Peyer's patch (tissue), 4 donors: ENCODE results near the genes MICOS10, HTR6 and PLA2G5.

GRCh38 chr1:19336207-19337240 lies 24.4 kb downstream of the SLC66A1 start:
- PRO-cap = no peak
- RAMPAGE, long total RNA, 4 experiments = no peak in any of the 4 experiments

DNA sequence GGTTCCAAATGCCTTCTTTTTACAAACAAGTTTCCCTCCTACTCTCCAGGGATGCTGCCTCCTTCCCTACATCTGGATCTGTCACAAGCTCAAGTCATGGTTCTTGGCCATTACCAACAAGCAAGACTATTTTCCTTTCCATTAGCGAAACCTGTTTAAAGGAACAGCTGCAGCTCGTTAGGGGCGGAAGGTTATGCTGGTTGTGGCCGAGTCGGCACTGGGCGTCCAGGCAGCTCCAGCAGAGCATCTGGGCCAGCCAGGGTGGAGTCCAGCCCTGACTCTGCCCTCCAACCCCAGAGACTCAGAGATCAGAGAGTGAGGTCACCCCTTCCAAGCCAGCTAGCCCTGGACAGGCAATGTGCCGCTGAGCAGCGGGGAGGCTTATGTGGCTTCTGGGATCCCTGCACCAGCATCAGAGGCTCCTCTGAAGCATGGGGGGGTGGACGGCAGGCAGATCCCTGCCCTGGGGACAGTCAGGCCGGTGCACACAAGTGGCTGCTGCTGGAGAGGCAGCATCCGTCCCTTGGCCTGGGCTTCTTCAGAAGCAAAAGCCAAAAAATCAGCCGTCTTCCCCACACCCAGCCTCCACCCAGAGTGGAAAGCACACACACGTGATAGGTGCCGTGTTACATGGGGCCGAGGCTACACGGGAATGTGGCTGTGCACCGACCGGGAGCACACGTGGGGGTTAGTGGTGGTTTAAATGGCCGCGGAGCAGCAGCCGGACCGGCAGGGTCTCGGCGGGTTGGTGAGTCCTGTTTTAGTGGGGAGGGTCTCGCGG lies 30.0 kb downstream of the SLC66A1 start:
- PRO-cap = no peak
- RAMPAGE, long total RNA, 4 experiments = no peak in any of the 4 experiments

GRCh38 chr1:19433083-19433972 lies 52.0 kb downstream of the CAPZB start:
- PRO-cap = no peak
- RAMPAGE, long total RNA, 4 experiments = no peak in any of the 4 experiments

DNA sequence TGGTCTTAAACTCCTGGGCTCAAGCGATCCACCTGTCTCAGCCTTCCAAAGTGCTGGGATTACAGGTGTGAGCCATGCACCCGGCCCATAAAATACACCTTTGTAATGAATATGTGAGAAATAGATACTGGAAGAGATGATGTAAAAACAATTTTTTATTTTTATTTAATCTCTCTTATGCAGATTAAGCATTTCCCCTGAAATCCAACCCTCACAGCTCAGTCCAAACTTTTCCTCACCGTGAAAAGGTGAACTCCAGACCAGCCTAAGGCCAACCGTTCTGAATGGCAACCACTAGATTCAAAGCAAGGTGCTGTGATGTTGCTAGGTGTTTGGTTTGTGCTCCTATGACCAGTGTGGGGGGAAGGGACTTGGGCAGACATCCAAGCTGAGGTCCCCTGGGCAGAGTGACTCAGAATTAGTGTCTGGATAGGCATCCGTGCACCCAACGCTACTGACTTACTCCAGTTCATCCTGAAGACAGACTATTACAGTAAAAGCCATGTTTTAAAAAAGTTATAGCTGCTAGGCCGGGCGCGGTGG lies 45.0 kb downstream of the CAPZB start:
- PRO-cap = no peak
- RAMPAGE, long total RNA, 4 experiments = no peak in any of the 4 experiments

DNA sequence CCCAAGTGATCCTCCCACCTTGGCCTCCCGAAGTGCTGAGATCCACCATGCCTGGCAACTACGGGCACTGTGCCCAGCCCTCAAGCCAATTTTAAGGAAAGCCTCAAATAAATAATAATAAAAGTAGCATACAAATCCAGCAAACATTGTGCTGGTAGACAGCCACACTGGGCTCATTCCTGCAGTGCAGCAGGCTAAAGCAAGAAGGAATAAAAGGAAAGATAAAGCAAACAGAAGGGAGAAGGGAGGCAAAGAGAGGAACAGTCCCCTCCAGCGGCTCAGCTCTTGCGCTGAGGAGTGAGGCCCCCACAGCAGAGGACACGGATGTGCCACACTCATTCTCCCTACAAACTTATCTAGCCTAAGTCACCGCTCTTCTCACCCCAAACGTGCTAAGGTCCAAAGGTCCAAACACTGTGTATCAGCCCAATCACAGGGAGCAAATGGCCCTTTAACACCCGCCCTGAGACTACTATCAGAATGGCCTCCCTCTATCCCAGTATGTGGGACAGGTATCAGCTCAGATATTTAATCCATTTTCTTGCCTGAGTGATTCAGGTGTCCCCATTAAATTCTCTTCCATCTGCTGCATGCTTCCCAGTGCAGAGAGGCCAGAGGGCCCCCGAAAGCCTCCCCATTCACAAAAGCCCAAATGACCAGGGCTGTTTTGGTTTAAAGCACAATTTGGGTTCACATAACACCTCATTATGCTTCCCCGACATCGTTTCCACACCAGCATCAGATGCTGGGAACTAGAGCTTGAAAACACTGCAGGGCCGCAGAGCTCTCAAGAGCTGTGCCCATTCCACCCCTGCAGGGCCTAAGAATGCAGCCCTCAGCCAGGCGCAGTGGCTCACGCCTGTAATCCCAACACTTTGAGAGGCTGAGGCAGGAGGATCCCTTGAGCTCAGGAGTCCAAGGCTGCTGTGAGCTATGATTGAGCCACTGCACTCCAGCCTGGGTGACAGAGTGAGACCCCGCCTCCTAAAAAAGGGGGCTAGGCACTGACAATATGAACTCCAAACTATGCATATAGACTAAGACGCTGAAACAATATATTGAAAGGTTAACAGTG lies 17.9 kb downstream of the CAPZB start:
- PRO-cap = no peak
- RAMPAGE, long total RNA, 4 experiments = start-site peak on the minus strand in 1 of 4 experiments, centred at position 891 of the sequence, 12 reads per replicate

- PRO-cap = no peak
- RAMPAGE, long total RNA, 4 experiments = start-site peak on the minus strand in 1 of 4 experiments, at chr1:19479898-19480248 at its widest, 66 reads per replicate
Measured at GRCh38 chr1:19479710-19480420, 5.5 kb downstream of the CAPZB start.

DNA sequence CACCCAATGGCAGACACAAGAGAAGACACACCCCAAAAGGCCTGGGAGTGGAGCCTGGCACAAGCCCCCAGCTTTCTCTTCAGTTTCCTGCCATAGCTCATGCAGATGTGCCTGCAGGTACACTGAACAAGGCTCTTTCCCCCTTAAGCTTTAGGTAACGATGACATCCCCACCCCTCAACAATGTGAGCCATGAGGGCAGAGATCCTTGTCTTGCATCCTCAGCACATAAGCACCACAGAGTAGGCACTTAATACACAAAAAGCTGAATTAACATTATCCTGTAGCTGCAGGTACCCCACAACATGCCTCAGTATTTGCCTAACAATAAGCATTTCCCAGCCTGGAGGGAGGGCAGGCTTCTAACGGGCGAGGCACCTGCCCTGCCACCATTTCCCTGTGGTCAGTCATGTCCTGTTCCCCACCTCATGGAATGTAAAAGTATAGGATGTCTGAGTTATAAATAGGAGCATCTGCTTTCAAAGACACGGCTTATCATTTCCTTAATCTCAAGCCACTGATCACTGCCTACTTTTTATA lies 3.6 kb downstream of the CAPZB start:
- PRO-cap = no peak
- RAMPAGE, long total RNA, 4 experiments = no peak in any of the 4 experiments

DNA sequence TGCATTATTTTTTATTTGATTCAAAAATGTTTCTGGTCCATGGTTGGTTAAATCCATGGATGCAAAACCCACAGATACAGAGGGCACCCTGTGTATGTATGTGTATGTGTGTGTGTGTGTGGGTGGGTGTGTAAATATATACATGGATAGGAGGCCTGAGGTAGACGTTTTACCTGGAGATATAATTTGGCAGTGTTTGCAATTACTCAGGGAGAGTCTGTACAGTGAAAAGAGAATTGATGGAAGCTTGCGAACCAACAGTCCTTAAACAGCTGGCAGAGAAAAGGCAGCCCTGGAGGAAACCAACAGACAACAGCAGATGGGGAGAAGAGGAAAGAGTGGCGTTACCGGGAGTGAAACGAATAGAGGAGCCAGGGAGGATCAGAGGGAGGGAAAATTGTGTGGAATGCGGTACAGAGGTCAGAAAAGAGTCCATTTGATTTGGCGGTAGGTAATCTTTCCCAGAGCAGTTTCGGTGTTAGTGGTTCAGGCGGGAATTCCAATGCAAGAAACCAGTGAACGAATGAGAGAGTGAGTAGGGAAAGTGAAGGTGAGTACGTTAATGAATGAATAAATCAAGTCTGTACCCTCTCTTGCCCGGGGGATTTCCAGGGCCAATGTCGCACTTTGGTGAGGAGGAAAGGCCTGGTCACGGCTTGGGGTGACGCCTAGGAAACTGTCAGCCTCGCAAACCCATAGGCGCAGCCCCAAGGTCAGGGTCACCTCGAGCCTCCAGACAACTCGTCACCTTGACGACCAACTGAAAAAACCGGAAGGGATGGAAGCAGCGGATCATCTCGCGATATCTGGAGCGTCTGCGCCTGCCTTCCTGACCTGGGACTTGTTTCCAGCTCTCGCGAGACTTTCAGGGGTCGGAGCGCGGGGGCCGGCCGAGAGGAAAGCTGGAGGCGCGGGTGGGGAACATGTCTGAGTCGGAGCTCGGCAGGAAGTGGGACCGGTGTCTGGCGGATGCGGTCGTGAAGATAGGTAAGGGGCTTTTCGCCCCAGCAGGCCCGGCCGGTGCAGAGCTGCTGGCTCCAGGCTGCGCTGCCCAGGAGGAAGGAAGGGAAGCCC lies at the start of gene MICOS10:
TSS of gene MICOS10 (plus strand) at position 857 of the 1,074 bp plus-strand sequence.
- PRO-cap = bidirectional peak, plus-strand start at position 469 of the sequence, minus-strand start at position 364 of the sequence; bidirectional peak, plus-strand start at position 868 of the sequence, minus-strand start at position 751 of the sequence
- RAMPAGE, long total RNA, 4 experiments = start-site peak on the plus strand in 4 of 4 experiments, centred at positions 886 to 901 of the sequence, 77 to 490 reads per replicate

GRCh38 chr1:19643926-19644057 lies 319 bp upstream of the NBL1 start:
- PRO-cap = no peak
- RAMPAGE, long total RNA, 4 experiments = no peak in any of the 4 experiments

DNA sequence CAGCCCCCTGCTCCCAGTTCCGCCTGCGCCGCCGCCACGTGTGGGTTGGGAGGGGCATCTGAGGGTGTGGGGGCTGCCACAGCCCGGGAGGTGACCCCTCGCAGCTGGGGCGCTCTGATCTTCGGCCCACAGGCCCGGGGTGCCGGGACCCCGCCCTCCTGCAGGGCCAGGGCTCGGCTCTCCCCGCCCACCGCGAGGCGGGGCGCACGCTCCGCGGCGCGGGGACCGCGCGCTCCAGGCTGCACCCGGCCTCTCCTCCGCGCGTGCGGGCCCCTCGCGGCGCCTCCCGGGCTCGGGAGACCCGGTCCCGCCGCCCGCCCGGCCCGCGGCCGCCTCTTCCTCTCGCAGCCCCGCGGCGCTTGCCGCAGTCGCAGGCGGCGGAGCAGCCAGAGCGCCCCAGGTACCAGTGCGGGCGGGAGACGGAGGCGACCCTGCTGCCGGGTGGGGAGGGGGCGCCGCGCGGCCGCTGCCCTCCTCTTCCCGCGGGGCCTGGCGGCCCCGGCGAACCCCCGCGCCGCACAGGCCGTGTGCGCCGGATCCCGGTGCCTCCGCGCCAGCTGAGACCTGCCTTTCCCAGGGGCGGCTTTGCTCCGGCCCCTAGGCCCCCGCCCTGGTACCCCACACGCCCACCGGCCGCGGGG lies at the start of gene HTR6:
TSS of gene HTR6 (plus strand) at position 242 of the 641 bp plus-strand sequence.
- PRO-cap = unidirectional peak, plus-strand start at position 442 of the sequence
- RAMPAGE, long total RNA, 4 experiments = no peak in any of the 4 experiments

- PRO-cap = no peak
- RAMPAGE, long total RNA, 4 experiments = start-site peak on the minus strand in 1 of 4 experiments, at chr1:19742277-19742566 at its widest, 5 reads per replicate
Measured at GRCh38 chr1:19742112-19742720, 57.5 kb downstream of the TMCO4 start.

DNA sequence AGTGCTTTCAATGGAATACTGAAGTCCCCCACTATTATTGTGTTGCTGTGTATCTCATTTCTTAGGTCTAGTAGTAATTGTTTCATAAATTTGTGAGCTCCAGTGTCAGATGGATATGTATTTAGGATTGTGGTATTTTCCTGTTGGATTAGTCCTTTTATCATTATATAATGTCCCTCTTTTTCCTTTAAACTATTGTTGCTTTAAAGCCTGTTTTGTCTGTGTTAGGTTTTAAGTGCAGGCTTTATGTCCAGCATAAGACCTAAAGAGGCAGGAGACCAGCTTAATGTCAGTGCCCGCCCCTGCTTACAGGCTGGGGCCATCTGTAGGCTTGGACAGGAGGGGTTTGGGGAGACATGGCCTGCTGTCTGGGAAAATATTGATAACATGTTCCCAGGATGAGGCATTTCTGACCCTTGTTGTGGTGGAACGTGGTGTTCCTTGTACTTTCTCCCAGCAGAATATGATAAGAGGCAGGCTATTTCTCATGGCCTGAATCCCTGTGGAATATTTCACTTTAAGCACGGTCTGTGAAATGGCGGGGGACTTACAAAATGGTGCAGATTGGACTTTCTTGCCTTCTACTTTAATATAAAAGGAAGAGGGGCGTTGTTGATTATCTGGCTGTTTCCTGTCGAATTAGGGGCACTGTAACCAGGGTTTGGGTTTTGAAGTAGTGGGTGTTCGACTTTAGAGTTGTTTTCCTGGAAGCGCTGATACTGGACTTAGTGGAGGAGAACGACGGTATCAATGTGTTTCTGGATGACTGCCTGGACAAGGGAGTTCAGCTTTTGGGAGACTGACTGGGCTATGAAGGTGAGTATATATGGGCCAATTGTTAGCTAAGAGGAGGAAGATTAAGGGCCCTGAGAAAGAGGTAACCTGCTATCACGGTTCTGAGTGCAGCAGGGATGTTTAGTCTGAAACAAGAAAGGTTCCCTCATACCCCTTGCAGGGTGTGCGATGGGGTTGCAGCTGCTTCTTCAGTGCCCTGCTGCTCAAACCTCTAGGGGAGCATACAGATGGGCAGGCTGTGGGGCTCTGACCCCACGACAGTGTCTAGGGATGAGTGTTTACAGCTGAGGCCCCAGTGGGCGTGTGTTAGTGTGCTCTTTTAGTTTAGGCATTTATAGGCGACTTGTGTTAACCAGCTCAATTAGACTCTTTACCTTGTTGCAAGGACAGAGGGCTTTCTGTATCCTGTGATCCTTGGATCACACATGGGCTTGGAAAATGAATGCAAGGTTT lies 41.7 kb upstream of the PLA2G5 start:
- PRO-cap = no peak
- RAMPAGE, long total RNA, 4 experiments = no peak in any of the 4 experiments

GRCh38 chr1:20030461-20030951 lies 39.5 kb upstream of the PLA2G5 start:
- PRO-cap = no peak
- RAMPAGE, long total RNA, 4 experiments = no peak in any of the 4 experiments

- PRO-cap = unidirectional peak, plus-strand start at chr1:20070188
- RAMPAGE, long total RNA, 4 experiments = no peak in any of the 4 experiments
Measured at GRCh38 chr1:20069895-20070608, at the start of gene PLA2G5. Gene PLA2G5 (plus strand): TSS chr1:20070194.

- PRO-cap = unidirectional peak, minus-strand start at chr1:20152392
- RAMPAGE, long total RNA, 4 experiments = no peak in any of the 4 experiments
Measured at GRCh38 chr1:20152051-20152740, 13.1 kb downstream of the PLA2G2F start.

GRCh38 chr1:20182950-20183435 lies 2.9 kb upstream of the UBXN10 start:
- PRO-cap = no peak
- RAMPAGE, long total RNA, 4 experiments = no peak in any of the 4 experiments

DNA sequence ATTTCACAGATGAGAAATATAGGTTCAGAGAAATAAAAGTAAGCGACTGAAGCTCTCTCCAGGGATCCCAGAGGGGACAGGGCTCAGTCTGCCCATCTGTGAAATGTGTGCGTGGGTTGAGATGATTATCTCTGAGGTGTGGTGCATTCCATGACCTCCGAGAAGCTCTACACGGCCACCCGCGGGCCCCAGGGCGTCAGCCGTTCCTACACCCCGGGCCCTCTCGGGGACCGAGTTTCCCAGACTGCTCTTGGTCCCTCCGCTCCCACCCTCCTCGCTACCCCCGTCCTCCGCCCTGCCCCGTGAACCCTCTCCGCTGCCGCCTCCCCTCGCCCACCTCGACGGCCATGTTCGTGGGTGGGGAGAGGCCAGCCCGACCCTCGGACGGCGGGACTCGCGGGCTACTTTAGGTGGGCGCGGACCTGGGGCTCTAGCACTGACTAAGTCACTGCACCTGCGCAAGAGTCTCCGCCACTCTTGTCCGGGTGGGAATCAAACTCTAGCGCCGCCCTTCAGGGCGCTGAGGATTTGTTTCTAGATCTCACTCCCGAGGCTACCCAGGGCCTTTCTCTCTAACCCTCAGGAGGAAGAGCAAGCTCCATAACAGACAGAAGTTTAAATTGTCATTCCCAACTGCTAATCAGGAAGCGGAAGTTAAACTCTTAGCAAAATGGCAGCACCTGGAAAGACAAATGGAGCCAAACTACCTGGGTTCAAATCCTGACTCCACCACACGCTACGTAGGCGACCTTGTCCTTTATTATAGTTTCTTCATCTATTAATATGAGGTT lies 47.7 kb upstream of the VWA5B1 start:
- PRO-cap = no peak
- RAMPAGE, long total RNA, 4 experiments = no peak in any of the 4 experiments

DNA sequence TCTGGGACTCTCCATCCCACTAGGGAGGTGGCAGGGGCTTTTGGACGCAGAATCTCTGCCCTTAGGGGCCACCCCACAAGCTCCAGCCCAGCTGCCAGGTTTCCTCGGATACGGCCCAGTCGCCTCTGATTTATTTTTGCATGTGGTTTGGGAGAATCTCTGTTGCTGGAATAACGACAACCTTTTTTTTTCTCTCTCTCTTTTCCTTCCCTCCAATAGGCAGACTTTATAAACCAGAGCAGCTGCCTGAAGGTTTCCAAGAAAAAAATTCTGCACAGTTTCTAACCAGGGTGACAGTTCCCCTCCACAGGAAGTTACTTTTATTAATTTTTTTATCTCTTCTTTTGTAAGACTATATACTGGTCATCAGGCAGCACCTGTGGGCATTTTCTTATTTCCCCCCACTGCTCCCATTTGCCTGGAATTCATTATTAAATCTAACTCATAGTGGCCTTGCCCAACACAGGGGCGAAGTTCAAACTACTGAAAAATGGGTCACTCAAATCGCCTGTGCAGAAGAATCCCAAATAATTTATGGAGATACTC lies 8.2 kb downstream of the CAMK2N1 start:
- PRO-cap = no peak
- RAMPAGE, long total RNA, 4 experiments = no peak in any of the 4 experiments

GRCh38 chr1:20483405-20484006 lies 2.5 kb downstream of the CAMK2N1 start:
- PRO-cap = unidirectional peak, plus-strand start at chr1:20483951
- RAMPAGE, long total RNA, 4 experiments = no peak in any of the 4 experiments

DNA sequence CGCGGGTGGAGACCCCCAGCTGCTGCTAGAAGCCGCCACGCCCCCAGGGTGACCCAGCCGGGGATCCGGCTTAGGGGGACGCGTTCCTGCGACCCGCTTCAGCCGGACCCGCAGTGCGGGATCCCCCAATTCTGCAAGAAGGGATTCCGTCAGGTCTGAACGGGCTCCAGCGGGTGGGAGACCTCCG lies 1.2 kb downstream of the CAMK2N1 start:
- PRO-cap = no peak
- RAMPAGE, long total RNA, 4 experiments = no peak in any of the 4 experiments